Myometrial cell (primary cell): ENCODE data around the genes AGBL4, C1orf185 and RNF11.

- RAMPAGE, long total RNA = no peak
These were observed 285 bp upstream of the SPATA6 start for GRCh38 chr1:48472323-48472654.

DNA sequence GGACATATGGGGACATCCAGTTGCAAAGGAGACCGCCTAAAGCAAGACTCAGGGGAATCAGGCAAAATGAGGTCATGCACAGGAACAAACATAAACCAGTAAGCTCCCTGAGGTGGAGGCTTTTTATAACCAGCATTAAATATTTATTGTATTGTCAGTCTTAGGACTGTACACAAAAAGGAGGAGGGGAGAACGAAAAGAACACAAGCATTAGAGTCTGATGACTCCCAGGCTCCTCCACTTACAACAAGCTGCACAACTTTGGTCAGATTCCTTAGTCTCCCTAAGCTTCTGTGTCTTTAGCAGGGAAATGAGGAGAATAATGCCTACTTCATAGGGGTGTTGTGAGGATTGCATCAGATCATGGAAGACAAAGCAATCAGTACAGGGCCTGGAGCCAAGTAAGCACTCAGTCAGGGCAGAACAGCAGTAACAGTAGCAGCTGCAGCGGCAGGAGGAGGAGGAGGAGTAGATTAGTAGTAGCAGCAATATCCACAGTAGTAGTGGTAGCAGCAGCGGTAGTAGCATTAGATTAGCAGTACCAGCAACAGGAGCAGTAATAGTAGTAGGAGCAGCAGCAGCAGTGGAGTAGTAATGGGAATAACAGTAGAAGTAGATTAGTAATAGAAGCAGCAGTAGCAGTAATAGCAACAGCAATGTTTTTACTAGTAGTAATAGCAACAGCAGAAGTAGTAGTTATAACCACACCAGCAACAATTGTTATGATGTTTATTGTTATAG lies 54.2 kb upstream of the SPATA6 start:
- RAMPAGE, long total RNA = no peak

GRCh38 chr1:50023517-50024361 lies at the start of gene AGBL4:
Gene AGBL4 (minus strand): TSS chr1:50023954.
- RAMPAGE, long total RNA = no peak

DNA sequence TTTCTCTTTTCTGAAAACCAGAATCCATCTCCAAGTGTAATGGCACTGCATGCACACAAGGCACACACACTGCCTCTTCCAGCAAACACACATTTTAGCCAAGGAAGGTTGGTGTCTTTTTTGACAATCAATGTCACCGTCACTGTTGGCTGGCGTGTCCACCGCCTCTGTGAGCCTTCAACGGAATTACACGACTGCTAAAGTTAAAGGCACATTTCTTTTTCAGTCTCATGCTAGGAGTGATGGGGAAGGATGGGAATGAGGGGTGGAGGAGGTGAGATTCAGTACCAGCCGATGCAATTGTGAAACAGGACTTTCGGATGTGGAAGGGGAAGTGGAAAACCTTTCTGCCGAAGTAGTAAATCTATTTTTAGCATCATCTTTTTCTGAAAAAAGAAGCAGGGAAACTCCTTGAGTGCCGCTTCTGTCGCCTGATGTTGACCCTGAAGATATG lies 1.4 kb downstream of the ELAVL4 start:
- RAMPAGE, long total RNA = no peak

- RAMPAGE, long total RNA = no peak
These were observed 201.4 kb downstream of the FAF1 start for GRCh38 chr1:50758444-50759236.

DNA sequence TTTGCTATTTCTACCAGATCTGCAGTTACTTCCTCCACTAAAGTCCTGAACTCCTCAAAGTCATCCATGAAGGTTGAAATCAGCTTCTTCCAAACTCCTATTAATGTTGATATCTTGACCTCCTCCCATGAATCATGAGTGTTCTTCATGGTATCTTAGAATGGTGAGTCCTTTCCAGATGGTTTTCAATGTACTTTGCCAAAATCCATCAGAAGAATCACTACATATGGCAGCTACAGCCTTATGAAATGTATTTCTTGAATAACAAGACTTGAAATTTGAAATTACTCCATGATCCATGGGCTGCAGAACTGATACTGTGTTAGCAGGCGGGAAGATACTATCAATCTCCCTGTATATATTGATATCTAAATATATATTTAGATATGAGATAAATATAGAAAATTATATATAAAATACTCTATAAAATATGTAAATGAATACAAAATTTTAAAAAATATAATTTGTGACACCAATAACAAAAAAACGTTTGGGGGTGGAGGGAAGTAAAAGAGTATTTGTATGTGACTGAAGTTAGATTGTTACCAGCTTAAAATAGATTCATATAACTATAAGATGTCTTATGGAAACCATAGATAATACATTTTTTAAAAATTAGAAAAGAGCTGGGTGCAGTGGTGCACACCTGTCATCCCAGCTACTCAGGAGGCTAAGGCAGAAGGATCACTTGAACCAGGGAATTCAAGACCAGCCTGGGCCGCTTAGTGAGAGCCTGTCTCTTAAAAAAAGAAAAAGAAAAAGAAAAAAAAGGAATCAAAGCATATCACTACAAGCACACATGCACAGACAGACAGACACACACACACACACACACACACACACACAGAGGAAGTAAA lies 180.7 kb downstream of the FAF1 start:
- RAMPAGE, long total RNA = no peak

- RAMPAGE, long total RNA = no peak
These were observed 572 bp upstream of the FAF1 start for GRCh38 chr1:50960641-50961037.

DNA sequence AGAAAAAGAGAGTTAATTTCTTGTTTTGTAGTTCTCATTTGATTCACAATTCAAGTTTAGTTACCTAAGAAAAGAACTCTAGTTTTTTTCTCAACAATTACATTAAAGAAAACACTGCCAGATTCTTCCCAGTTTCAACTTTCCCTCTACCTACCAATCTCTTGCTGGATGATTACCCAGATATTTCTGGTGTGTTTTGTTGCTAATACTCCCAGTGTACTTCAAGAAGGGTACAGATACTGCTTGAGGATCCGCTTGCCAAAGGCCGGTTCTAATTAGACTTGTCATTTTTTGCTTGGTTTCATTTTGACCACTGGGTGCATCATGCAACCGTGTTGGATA lies 2.8 kb upstream of the CDKN2C start:
- RAMPAGE, long total RNA = no peak

DNA sequence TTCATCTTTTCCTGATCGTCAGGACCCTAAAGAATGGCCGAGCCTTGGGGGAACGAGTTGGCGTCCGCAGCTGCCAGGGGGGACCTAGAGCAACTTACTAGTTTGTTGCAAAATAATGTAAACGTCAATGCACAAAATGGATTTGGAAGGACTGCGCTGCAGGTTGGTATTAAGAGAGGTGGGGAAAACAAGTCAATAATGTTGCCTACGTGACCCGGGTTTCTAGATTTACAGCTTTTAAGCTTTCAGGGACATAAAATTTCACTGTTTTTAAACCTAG lies 231 bp downstream of the CDKN2C start:
- RAMPAGE, long total RNA = no peak

DNA sequence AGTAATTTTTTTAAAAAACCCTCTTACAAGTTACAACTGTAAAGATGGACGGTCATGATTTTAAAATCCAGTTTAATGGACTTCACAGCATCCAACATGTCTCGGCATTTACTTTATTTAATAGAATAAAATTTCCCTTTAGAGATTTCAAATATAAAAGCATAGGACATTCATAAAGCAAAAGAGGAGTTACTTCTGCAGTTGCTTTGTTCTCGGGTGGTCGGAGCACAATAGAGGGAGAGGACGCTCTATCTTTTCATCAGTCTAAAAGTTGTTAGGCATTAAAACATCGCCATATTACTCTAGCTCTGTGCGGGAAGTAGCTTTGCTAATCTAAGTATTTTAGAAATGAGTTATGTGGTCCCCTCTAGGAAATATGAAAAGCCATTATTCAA lies 6.0 kb downstream of the CDKN2C start:
- RAMPAGE, long total RNA = no peak

DNA sequence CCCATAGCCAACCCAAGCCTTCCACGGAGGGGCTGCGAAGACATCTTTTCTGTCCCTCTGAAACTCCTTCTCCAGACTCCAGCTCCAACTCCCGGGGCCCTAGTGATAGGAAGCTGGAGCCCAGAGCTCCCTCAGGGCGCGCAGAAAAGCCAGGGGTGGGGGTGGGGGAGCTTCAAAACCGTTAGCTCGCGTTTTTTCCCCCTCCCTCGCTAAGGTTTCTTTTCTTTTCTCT lies 7.2 kb downstream of the CDKN2C start:
- RAMPAGE, long total RNA = no peak

GRCh38 chr1:51101910-51102322 lies at the start of gene C1orf185:
Gene C1orf185 (plus strand): TSS chr1:51102228.
- RAMPAGE, long total RNA = no peak

DNA sequence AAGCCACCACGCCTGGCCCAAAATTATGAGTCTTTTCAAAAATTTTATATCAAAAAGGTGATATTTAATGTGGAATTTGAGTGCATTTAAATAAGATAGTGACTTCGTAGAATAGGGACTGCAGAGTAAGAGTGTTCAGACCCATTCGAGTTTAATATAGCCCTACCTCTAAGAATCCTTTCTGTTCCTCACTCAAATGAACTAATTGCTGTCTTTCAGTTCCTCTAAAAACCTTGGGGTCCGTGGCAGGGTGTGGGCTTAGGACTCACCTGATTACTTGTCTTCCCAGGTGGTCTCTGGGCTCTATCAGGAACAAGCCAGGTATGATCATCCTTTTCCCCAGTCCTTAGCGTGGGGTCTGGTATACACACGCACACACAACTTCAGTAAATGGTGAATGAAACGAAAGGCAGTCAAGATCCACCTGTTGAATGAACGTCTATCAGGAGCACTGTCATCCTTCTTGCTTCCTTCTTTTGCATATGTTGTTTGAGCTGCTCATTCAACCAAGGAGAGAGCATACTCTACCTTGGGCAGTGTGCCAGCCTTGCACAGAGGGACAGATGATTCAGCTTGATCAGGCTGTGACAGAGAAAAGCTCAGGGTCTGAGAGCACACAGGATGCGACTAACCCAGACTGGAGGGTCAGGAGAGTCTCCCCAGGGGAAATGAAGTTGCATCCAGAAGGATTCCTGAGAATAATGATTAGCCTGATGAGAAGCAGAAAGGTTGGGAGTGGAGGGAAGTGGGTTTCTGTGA lies 1.2 kb upstream of the RNF11 start:
- RAMPAGE, long total RNA = no peak

DNA sequence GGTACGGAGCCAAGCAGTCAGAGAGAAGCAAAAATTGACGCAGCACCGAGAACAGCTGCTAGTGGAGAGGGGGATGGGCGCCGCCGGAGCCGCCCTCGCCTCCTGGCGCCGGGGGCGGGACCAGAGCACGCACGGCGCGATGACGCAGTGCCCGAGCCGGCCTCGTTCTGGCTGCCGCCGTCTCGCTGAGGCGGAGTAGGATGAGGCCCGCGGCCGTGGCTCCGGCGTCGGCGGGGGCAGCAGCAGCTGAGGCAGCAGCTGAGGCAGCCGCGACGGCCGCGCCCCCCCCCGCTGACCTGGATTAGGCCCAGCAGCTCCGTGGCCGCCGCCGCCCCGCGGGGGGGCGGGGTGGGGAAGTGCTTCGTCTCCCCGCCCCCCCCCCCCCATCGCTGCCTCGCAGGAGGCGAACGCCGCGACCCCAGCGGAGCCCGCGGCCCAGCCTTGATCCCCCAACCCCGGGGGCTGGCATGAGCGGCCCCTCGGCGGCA lies at the start of gene RNF11:
RNF11 (plus strand) TSS at position 147 of the 488 bp plus-strand sequence.
- RAMPAGE, long total RNA = no peak

DNA sequence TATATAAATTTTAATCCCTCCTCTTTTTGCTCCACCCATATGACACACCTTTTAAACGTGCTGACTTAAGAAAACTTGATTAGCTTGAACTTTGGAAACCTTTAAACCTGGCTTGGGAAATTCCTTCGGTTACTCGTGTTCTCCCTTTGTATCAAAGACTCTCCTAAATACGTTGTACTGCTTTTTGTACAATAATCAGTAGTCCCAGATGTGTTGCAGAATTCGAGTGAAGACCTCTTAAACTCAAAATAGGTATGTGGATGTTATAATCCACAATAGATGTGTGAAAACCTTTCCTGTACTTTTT lies 1.3 kb downstream of the RNF11 start:
- RAMPAGE, long total RNA = no peak

- RAMPAGE, long total RNA = no peak
These were observed 3.5 kb downstream of the TTC39A start for GRCh38 chr1:51326792-51327398.

DNA sequence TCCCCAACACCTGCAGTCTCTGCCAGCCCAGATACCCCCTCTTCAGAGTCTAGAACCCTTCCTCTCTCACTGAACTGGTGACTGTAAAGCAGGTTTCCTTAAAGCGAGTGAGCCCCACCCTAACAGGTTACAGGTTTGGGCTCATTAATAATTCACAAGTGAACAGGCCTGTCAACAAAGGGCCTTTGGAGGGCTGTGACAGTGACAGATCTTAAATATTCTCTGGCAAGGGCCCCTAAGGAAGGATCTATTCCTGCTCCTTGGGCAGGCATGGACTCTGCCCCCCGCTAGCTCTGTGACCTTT lies 5.6 kb upstream of the TTC39A start:
- RAMPAGE, long total RNA = no peak

- RAMPAGE, long total RNA = no peak
These were observed 75.5 kb upstream of the TTC39A start for GRCh38 chr1:51405770-51406402.

GRCh38 chr1:51478756-51479608 lies 40.1 kb downstream of the EPS15 start:
- RAMPAGE, long total RNA = no peak

DNA sequence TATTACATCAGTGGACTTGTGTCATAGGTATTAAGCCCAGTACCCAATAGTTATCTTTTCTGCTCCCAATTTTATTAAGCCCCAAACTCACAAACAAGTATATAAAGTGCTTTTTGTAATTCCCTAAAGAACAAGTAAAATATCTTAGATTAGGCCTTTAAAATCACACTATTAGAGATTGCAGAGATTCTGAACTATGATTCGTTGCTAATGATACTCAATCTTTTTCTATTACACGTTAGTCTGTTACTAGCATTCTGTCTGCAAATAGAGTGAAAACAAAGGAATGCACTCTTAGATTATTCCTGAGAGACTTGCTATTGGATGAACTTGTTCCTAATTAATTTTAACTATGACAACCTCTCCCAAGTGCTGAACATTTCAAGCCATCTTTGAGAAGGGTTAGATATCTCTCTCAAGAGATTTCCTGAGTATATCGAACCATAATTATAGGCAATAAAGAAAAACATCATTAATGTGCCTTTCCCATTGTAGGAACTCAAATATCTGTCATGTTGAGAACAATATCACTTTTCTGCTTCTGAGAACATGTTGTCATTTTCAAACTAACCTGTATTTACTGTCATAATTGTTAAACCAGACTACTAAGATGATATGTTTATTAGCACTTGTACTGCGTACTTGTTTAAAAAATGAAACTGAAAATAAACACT lies 4.5 kb downstream of the EPS15 start:
- RAMPAGE, long total RNA = no peak